Natural killer cell (primary cell): ENCODE measurements around the gene LRRC28.

- PRO-cap: no peak
These were observed 849 bp upstream of the ARRDC4 start for GRCh38 chr15:97959643-97960064.

DNA sequence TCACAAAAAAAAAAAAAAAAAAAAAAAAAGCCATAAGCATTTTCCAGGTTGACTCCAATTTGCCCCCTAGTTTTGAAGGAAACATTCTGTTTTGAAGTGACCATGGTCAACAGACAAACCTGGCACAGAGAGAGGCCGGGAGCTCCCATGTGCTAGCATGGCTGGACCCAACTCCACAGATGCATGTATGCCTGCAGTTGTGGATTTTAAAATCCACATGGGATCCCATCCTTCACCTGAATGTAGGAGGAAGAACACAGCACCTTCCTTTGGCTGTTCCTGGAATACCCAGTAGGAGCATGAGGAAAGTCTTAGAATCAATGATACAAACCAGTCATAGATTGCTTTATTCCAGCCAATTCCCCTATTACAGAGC, 39.6 kb downstream of the ARRDC4 start:
- PRO-cap: no peak

DNA sequence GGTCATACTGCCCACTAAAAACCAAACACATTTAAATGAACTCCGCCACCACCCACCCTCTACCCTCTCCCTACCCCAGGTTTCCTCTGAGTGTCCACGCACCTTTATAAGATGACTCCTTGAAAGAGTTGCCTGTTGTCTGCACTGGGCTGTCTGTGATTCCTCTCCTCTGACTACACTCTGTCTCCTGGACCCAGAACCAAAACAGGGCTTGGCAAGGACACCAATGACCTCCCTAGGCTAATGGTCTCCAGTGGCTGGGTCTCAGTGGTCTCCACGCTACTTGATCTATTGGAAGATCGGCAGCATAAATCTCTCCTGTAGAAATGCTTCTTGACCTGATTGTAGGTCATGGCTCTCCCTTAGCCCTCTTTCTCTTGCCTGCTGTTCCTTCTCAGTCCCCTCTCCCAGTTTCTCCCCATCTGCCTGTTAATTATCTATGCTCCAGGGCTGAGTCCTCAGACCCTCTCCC, 55.9 kb downstream of the ARRDC4 start:
- PRO-cap: no peak

DNA sequence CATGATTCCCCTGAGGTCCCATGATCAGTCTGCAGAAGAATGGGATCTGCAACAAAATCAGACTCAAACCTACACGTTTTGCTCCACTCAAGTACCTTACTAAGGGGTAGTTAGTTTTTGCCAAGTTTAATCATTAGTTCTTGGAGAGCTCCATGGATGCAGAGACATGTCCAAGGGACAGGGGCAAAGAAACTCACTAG, 103.9 kb downstream of the ARRDC4 start:
- PRO-cap: no peak

DNA sequence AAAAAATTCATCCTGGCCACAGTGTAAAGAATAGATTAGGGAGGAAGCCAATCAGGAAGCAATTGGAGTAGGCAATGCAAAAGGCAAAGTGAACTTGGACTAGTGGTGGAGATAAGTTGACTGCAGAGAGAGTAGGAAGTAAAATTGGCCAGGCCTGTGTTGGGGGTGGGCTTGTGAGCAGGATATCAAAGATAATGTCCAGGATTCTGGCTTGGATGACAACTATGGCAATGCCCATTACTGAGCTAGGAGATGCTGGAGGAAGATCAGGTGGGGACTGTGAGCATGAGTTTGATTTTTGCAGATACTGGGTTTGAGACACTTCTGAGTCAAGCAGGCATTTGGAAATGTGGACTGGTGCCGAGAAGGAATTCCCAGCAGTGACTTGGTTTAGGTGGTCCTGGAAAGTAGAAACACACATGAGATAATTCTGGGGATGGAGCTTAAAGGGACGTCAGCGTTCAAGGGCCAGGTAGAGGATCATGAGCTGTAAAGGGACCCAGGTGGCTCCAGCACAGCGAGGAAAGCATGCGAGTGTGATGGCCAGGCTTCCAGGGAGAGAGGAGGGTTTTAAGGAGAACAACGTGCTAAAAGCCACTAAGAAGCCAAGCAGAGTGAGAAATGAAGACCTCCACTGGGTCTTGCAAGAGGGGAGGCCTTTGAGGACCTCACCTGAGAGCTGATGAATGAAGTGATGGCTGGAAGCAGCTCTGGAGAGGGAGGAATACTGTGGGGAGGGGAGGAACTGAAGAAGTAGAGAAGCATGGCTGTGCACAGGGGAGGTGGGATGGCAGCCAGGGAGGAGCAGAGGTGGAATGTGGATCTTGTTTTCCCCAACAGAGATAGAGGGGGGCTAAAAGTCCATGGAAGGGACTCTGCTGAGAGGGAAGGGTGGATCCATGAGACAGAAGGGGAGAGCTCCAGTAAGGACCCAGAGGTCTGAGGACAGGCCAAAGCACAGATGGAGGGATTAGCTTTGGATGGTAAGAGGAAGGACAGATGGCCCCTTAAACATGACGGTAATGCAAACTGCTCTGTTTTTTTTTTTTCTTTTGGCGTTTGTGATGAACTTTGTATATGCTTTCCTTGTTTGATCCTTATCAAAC, 95.7 kb downstream of the IGF1R start:
- PRO-cap: no peak

GRCh38 chr15:98778215-98778918, 130.0 kb downstream of the IGF1R start:
- PRO-cap: no peak

GRCh38 chr15:98847155-98848148, 160.1 kb downstream of the PGPEP1L start:
- PRO-cap: no peak

DNA sequence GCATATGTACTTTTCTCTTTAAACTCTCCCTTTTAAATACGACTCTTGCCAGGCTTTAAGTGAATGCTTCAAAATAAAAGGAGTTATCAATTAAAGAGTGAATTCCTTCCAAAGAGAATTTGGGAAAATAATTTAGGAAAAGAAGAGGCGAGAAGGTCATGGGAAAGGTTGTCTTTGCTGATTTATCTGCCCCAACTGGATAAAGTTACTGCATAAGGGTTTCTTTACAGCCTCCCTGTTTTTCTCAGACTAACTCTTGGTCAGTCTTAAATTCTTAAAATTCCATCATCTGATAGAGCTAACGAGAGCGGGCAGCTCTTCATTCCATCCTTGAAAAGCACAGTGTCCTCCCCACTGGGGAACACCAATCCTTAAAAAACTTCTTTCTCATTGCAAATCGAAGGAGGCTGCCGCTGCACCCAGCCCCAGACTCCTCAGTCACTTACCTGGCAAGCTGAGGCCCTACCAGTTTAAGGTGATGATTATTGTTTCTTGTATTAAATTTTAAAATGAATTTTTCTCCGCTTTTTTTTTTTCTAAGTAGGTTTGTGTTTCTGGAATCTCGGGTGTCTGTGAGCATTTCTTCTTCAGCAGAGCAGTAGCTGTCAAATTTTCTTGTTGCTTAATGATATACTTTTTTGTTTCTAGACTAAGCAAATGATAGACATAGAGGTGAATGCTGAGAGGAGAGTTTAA, 107.2 kb downstream of the PGPEP1L start:
- PRO-cap: no peak

GRCh38 chr15:98946309-98947206, 61.0 kb downstream of the PGPEP1L start:
- PRO-cap: no peak

GRCh38 chr15:98963851-98964372, 43.7 kb downstream of the PGPEP1L start:
- PRO-cap: no peak

- PRO-cap: no peak
These were observed 47.2 kb upstream of the SYNM start for GRCh38 chr15:99057419-99058428.

GRCh38 chr15:99121255-99121454, 16.3 kb downstream of the SYNM start:
- PRO-cap: no peak

GRCh38 chr15:99127730-99127976, 22.8 kb downstream of the SYNM start:
- PRO-cap: no peak

DNA sequence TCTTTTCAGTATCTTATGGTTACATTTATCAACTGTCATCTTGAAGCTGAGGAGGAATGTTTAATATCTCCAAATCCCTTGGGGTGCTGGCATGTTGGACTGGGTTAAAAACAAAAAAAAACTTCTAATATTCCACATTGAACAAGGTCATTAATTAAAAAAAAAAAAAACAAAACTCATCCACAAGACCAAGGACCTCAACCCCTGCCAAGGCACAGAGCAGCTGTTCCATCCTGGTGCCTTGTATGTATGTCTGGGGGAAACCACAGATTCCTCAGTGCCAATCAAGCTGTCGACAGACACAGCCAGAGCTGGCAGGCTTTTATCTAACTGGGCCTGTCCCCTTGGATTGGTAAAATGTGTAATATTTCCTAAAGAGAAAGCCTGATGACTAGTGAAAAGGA, 69.2 kb downstream of the TTC23 start:
- PRO-cap: no peak

- PRO-cap: no peak
These were observed 67.9 kb downstream of the TTC23 start for GRCh38 chr15:99181333-99181947.

- PRO-cap: bidirectional peak, plus-strand start at chr15:99251516, minus-strand start at chr15:99251186
These were observed at the start of gene LRRC28 for GRCh38 chr15:99250641-99251590. LRRC28 (plus strand) TSS chr15:99251481.

DNA sequence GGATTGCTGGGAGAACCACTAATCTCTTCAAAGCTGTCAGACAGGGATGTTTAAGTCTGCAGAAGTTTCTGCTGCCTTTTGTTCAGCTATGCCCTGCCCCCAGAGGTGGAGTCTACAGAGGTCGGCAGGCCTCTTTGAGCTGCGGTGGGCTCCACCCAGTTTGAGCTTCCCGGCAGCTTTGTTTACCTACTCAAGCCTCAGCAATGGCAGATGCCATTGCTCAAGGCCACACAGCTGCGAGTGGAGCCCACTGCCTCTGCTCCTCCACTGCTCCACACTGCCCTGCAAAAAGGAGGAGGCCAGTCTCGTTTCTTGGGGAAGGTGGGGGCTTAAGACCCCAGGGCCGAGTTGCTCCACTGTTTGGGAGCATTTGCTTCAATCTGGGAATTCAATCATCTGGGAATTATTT, 144.7 kb upstream of the MEF2A start:
- PRO-cap: no peak

GRCh38 chr15:99546713-99547144, 19.1 kb upstream of the MEF2A start:
- PRO-cap: no peak

GRCh38 chr15:99631106-99631745, 65.4 kb downstream of the MEF2A start:
- PRO-cap: no peak

- PRO-cap: no peak
These were observed 50.2 kb downstream of the LYSMD4 start for GRCh38 chr15:99682815-99683635.